Kidney epithelial cell (primary cell): ENCODE measurements around the gene BFAR.

DNA sequence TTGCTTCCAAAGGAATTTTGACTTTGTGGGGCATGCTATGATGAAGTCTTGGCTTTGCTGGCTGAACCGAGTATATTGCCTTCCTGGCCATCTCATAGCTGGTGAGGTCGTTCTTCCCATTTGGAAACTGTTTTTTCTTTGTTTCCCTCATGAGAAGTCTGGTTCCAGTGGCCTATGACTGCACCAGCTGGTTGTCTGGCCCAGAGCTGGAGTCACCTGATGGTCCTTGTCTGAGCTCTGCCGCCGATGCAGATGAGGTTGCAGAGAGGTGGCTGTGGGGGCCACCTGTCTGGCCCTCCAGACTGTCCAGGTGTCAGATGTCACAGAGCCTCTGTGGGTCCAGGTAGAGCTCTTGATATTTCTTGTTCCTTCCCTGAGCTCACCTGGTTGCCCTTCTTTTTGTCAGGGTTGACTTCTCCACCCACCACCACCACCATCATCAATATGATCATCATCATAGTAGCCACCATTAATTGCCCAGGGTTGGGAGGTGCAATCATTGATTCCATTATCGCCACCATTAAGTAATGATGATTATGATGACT, 190.6 kb downstream of the SNX29 start:
- RAMPAGE, long total RNA: no peak
- RRBS: no CpG with 5 or more reads among the region's 5 CpGs

DNA sequence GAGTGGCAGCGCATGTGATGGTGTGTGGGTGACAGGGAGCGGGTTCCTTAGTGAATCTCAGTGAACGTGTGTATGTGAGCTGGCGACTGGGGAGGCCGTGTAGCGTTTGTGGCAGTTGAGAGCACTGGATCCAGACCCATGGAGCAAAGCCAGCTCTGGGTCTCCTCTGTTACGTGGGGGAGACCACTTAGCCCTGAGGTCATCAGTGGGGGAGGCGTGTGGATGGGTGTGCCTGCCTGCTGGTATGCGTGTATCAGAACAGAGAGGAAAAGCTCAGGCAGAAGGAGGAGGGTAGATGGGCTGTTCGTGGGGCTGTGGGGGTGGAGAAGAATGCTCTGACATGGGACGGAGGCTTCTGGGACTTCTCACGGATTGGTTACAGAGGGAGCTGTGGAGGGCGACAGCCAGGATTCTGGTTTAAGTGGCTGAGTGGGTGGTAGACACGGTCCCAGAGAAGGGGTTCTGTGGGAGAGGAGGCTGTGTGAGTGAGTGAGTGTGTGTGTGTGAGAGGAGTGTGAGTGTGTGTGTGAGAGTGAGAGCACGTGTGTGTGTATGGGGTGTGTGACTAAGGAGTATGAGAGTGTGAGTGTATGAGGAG, 193.8 kb downstream of the SNX29 start:
- RAMPAGE, long total RNA: no peak
- RRBS: no CpG with 5 or more reads among the region's 15 CpGs

DNA sequence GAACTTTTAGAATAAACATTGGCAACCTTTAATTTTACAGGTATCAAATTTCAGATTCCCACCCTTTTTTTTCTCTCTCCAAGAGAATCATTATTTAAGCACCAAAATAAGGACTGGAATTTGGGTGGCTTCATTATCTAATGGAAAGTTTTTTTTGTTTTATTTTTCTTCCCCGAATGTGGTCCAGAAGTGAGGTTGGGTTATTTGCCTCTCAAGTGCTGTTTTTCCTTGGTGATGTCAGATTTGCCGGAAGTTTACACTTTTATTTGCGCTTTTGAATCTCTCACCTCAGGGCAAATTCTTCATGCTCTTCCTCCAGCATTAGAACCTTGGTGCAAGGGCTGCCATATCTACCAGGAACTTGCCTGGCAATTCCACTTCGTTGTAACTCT, 225.6 kb downstream of the SNX29 start:
- RAMPAGE, long total RNA: no peak
- RRBS: no CpG with 5 or more reads among the region's 4 CpGs

- RAMPAGE, long total RNA: no peak
- RRBS: no CpG with 5 or more reads among the region's 5 CpGs
These were observed 370.4 kb downstream of the SNX29 start for GRCh38 chr16:12346924-12347253.

DNA sequence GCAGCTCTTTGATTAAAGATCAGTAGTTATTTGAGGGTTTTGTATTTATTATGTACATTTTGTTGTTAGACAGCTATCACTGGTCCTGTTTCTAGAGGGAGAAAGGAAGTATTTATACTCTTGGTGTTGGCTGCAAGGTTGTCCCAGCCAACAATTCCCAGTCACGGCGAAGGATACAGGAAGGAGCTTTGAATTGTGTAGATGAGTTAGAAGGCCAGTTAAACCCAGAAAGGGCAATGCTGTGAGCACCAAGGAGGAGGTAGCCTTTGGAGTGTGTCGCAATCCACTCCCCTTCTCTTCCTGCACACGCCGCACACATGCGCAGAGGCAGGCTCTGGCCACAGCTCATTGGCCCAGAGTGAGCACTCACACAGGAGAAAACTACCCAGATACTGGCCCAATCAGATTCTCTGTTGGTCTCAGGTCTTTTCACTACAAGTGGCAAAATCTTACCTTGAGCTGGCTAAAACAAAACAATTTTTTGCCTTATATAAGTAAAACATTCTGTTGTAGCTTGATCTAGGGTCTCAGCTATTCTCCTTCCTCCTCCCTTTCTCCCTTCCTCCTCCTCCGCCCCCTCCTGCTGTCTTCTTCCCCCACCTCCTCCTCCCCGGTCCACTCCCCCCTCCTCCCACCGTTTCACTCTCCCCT, 345.1 kb downstream of the CPPED1 start:
- RAMPAGE, long total RNA: no peak
- RRBS: no CpG with 5 or more reads among the region's 9 CpGs

- RAMPAGE, long total RNA: no peak
- RRBS: no CpG with 5 or more reads among the region's 4 CpGs
These were observed 267.5 kb downstream of the CPPED1 start for GRCh38 chr16:12536242-12536523.

GRCh38 chr16:12552352-12552864, 251.3 kb downstream of the CPPED1 start:
- RAMPAGE, long total RNA: no peak
- RRBS: no CpG with 5 or more reads among the region's 8 CpGs

GRCh38 chr16:12757661-12758126, 46.0 kb downstream of the CPPED1 start:
- RAMPAGE, long total RNA: no peak
- RRBS: no CpG with 5 or more reads among the region's 4 CpGs

DNA sequence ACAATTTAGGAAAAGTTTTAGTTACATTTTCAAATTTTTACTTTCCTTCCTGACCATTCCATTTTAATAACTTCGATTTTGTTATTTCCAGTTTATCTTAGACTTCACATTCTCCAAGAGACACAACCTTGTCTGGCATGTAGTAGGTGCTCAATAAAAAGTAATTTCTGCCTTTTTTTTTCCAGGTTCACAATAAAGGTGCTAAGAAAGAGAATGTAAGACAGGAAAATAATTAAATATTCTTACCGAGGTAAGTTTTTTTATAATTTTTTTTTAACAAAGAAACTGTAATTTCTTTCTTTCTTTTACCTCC, 7.9 kb downstream of the MRTFB start:
- RAMPAGE, long total RNA: no peak
- RRBS: no CpG with 5 or more reads among the region's 2 CpGs

GRCh38 chr16:14106274-14106652, 35.1 kb downstream of the MRTFB start:
- RAMPAGE, long total RNA: no peak
- RRBS: no CpG with 5 or more reads among the region's 4 CpGs

DNA sequence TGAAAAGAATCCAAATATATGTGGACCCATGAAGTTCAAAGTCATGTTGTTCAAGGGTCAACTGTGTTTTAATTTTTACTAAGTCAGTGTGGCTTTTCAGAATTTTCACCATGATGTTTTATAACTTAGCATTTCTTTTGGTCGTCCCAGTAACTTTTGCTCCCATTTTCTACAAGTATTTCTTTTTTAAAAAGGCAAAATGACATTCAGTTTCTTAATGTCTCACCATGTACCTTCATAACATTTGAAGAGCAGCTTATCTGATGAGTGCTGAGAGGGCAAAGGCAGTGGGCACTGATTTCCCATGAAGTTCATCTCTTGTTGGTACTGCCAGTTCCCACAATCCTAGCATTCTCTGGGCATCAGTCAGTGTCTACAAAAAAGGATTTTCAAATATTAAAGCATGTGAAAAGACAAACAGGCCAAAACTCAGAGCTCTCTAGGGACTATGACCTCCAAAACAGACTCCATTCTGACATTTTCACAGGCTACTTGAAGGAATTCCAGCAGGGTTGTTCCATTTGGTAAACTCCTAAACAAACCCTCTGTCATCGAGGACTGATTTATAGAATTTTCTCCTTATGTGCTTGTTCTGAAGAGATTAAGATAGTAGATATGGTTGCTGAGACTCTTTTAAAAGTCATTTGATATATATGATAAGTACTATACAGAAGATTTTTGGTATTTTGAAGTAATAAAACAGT, 80.4 kb downstream of the MRTFB start:
- RAMPAGE, long total RNA: no peak
- RRBS: no CpG with 5 or more reads among the region's 2 CpGs

DNA sequence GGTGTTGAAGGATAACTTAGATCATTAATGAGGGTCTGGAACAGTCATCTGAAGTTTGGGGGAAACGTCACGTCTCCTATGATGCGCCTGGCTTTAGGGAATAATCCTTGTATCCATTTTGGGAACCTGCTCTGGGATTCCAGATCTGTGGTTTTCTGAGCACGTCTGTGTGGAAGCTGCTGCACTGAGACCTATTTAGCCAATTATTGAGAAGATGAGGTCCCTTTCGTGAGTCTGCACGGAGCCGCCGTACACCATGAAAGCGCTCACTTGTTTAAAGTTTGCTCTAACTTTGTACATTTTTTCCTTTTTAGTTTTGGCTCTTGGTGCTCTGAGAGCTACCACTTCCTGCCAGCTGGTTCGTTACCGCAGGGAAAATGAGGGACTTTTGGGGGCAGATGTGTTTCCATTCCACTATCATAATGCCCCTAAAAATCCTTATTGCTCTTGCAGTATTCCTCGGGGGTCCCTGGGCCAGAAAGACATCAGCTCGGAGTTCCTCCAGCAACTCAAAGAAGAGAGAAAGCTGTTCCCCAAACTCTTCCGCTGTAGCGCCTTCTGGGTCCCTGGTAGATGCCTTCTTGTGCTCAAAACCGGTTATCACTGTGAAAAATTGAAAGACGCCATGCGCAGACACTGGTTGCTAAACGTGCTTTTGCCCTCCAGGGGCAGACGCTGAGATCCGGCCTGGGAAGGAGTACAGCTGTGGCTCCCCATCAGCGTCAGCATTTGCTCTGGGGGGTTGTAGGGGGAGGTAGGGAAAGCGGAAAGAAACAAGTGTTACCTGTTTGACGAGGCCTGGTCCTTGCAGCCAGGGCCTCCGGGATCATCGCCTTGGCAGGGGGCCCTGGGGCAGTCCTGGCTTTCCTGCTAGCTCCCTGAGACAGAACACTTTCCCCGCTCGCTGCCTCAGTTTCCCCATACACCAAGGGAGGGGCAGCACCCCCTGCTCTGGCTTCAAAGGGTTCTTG, 238.1 kb downstream of the MRTFB start:
- RAMPAGE, long total RNA: no peak
- RRBS: 43% methylated on average over 5 of the region's 28 CpGs

DNA sequence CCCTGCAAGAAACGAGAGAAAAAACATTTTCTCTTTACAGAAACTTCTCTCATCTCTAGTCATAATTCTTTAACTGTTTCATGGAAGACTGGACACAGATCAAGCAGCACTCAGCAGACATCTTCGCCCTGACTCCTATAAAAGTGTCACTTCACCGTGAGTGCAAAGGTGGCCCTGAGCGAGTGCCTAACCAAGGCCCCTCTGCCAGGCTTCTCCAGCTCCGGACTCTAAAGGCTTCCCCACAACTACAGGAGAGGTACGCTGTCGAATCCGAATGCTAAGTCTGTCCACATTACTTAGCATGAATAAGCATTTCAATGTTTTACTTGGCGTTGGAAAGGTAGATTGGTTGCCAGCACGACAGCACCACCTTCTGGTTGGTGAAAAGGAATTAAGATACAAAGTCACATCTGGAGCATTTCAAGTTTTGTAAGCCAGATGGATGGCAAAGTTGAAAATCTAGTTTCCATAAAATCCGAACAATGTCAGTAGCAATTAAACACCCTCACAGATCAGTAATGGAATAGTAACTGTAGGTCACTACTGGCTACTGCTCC, 101.0 kb downstream of the PARN start:
- RAMPAGE, long total RNA: no peak
- RRBS: no CpG with 5 or more reads among the region's 11 CpGs

- RAMPAGE, long total RNA: no peak
- RRBS: no CpG with 5 or more reads among the region's 9 CpGs
These were observed 65.8 kb downstream of the PARN start for GRCh38 chr16:14564247-14564729.

DNA sequence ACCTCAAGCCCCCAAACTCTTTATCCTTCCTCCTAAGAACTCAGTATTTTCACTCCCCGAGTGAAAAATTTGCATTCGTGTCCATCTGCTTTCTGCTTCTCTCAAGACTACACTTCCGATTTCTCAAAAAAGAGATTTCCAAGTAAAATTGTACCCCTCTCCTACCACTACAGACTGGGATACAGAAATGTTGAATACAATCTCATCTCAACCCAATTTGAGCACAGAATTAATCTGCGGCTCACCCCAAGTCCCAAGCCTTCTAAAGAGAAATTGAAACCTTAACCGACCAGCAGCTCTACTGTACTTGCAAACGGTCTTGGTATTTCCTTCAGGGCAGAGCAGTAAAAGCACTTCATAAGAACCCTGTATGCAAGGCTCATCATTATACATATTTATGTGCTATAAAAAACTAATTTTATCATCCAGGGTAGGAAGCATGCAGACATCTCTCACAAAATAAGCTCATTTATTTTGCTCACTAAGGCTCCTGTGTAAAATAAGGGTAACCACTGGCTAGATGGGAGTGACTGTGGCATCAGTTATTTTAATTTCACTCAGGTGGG, 65.2 kb downstream of the PARN start:
- RAMPAGE, long total RNA: no peak
- RRBS: no CpG with 5 or more reads among the region's 6 CpGs

- RAMPAGE, long total RNA: start-site peak on the plus strand at chr16:14632930-14632981, 608 and 516 reads in 2 replicates
- RRBS: under 1% methylated on average over 18 of the region's 48 CpGs
These were observed at the start of gene BFAR for GRCh38 chr16:14632513-14633161. Gene BFAR (plus strand): TSS chr16:14632951.

- RAMPAGE, long total RNA: no peak
- RRBS: no CpG with 5 or more reads among the region's 33 CpGs
These were observed 453 bp downstream of the BFAR start for GRCh38 chr16:14633162-14633646.

DNA sequence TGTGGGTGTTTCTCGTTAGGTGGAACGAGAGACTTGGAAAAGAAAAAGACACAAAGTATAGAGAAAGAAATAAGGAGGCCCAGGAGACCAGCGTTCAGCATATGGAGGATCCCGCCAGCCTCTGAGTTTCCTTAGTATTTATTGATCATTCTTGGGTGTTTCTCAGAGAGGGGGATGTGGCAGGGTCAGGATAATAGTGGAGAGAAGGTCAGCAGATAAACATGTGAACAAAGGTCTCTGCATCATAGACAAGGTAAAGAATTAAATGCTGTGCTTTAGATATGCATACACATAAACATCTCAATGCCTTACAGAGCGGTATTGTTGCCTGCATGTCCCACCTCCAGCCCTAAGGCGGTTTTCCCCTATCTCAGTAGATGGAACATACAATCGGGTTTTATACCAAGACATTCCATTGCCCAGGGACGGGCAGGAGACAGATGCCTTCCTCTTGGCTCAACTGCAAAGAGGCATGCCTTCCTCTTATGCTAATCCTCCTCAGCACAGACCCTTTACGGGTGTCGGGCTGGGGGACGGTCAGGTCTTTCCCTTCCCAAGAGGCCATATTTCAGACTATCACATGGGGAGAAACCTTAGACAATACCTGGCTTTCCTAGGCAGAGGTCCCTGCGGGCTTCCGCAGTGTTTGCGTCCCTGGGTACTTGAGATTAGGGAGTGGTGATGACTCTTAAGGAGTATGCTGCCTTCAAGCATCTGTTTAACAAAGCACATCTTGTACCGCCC, 3.6 kb downstream of the BFAR start:
- RAMPAGE, long total RNA: no peak
- RRBS: no CpG with 5 or more reads among the region's 15 CpGs

DNA sequence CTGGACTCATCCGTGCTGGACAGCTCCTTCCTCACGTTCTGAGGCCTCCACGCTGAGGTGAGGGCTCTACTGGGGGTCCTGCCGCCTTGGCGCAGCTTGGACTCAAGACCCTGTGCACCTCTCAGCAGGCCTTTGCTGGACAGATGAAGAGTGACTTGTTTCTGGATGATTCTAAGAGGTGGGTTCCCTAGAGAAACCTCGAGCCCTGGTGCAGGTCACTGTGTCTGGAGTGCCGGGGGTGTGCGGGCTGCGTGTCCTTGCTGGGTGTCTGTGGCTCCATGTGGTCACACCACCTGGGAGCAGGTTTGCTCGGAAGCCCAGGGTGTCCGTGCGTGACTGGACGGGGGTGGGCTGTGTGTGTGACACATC, 2.0 kb upstream of the NPIPA1 start:
- RAMPAGE, long total RNA: no peak
- RRBS: no CpG with 5 or more reads among the region's 13 CpGs

DNA sequence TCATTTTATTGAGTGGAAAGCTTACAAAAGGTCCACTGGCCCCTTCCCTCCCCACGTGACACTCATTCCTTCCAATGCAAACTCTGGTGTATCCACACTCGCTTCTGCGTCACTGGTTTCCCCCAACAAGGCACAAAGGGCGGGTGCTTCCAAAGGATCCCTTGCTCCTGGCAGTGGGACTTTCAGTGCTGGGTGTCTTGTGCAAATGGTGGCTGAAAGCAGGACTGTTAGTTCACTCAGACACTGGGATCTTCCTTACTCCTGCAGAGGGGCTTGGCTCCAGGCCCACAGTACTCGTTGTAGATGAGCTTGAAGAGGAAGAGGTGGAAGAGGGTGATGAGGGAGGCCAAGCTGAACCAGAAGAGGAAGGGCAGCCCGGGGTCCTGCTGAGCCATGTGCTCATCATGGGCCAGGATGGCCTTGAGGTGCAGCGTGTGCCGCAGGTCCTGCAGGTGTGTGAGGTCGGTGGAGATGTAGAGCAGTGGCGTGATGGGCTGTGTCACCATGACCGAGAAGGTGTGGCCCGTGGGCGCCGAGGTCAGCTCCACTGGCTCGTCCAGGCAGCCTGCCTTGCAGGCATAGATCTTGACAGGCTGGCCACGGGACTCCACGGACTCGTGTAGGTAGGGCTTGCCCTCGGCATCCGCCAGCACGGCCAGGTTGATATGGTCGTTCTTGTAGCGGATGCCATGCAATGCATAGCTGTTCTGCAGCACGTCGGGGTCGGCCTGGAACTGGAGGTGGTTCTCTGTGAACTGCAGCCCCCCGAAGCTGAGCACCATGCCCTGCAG, 13.4 kb downstream of the PDXDC1 start:
- RAMPAGE, long total RNA: no peak
- RRBS: no CpG with 5 or more reads among the region's 27 CpGs